Anterior vena cava (tissue), 1 donor: ENCODE measurements around a stretch of chr2.

GRCh38 chr2:239059655-239060230 is 211.9 kb downstream of the TWIST2 start:
- PRO-cap, result no peak

GRCh38 chr2:239109599-239110293 is 261.9 kb downstream of the TWIST2 start:
- PRO-cap, result no peak

- PRO-cap, result no peak
Measured at GRCh38 chr2:239116317-239116969, 268.6 kb downstream of the TWIST2 start.

DNA sequence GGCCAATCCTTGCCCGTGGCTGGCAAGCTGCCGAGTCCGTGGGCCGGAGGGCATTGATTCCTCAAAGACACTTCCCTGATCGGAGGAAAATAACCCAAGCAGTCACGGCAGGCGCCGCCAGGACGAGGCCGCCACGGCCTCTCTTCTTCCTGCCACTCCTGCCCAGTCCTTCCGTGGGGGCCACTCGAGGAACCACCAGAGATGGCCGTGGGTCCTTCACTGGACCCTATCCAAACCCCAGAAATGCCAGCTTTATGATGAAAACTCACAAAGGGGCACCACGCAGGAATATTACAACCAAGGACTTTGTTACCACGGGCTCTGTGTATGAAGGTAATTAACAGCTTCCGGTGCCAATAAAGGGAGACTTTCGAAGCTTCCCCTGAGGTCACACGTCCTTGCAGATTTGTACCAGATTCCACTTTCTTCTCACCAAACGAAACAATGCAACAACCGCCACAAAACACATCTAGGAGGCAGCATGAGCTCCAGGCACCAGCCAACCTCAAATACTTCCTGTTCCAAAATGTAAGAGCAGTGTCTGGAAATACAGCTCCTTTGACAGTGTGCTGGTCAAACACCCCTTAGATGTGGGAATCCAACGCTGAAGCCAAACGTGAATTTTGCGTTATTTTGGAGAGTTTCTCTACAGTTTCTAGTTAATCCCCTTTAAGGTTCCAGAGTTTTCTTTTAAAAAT is 170.2 kb downstream of the HDAC4 start:
- PRO-cap, result no peak

GRCh38 chr2:239232299-239233273 is 168.2 kb downstream of the HDAC4 start:
- PRO-cap, result no peak

DNA sequence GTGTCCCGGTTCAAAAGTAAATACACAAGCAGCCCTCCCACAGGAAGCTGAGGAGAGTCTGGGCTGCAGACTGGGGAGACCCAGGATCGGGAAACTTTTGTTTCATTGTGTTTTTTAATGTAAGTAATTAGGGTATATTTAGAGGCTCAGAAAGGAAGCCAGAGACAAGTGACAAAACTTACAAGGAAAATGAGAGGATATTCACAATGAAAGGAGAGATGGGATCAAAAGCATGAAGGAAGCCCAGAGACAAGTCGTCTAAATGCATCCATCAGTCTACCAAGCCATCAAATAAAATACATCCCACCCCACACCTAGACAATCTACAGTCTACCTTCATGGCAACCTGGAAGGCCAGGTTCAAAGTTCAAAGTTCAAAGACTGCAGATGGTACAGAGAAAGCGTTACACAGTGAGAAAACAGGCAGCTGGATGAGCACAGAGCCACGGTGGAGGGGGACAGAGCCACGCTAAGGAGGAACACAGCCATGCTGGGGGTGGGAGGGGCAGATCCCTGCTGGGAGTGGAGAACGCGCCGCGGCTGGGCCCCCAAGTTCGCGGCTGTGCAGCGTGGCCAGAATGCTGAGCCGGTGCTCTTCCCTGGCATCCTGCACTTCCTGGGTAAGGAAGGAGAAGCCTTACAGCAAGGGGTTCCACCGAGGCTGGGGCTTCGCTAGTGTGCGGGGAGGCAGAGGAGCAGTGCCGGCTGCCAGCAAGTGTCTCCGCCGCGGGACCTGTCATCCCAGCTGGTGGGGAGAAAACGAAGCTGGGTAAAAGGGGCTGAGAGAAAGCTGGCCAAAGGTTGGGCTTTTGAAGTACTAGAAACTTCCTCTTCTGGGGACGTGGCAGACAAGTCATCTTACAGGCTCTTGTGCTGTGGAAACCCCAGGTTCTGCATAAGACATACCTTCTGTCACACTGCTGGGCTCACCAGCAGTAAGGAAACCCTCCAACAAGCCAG is 115.8 kb downstream of the HDAC4 start:
- PRO-cap, result no peak

DNA sequence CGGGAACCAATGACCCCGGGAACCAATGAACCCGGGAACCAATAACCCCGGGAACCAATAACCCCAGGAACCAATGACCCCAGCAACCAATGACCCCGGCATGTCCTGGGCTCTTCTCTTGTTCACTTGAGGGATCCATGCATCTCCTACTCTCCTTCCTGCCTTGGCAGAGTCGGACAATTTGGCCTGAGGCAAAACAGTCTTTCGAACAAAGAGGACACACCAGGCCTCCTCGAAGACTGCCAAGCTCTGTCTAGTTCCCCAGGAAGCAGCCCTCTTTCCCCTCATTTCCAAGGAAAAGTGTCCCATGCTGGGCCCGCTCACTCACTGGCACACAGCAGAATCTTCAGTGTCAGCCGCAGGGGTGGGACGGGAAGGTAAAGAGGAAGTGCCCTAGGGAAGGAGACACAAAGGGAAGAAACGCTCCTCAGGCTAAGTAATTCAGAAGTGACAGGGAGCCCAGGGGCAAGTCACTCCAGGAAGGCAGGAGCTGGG is 22.1 kb downstream of the HDAC4 start:
- PRO-cap, result no peak

- PRO-cap, result no peak
Measured at GRCh38 chr2:239397884-239399038, 2.6 kb downstream of the HDAC4 start.

DNA sequence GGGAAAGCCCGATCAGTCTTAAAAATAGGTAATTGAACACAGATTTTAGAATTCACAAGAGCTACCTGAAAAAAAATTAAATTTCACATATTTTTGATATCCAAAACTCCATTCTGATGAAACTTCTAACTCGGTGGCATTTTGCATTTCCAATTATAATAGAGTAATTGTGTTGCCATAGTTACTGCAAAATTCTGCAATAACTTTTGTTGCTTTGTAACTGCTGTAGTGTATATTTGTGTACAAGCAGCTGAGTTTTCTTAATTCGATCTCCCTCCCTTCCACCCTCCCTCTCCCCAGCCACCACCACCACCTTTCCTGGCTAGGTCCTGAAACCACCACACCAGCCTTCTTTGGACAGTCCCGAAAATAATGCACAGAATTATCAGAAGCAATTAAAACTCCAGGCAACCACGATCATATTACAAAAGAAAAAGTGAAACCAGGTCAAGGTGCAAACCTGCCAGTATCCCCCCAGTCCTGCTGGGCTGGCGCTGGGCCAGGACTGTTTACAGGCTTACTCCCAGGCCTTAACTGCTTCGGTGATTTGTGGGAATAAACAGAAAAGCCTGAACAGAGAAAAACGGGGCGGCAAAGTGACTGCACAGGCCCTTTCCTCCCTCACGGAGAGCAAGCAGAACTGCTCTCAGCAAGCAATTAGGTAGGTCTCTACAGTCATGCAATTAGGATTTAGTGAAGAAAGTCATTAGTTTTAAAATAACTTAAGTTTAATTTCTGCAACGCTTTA is 1.5 kb downstream of the HDAC4 start:
- PRO-cap, result no peak

DNA sequence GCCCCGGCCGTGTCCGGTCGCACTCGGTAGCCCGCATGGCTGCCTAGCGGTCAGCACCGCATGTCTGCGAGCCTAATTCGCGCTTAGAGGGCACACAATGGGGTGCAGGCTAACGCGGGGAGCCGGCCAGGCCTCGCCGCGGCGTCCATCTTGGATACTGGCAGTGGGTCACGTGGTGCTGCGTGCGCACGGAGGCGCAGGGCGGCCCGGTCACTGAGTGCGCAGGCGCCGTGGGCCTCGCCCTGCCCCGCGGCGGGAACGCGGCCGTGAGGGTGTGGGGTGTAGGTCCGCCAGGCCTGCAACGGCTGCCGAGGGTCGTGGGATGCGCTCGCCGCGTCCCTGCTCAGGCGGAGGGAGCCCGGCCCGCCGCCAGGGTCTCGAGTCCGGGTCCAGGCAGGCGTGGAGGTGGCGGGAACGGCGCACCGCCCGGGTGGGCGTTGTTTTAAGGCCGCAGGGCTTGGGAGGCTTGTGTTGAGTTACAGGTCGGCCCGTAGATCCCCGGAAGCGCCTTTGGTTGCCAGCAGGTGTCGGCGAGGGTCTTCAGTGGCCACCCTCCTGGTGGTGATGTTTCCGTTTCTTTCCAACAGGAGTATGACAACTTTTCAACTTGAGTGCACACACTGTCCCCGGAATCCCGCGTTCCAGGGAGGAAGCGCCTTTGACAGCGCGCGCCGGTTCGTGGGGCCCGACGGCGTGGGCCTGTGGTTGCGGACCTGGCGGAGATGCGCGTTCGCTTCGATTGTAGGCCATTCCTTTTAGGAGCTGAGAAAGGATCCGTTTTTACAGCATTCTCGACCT is 867 bp upstream of the HDAC4 start:
- PRO-cap, result bidirectional peak, plus-strand start at position 267 of the sequence, minus-strand start at position 156 of the sequence

DNA sequence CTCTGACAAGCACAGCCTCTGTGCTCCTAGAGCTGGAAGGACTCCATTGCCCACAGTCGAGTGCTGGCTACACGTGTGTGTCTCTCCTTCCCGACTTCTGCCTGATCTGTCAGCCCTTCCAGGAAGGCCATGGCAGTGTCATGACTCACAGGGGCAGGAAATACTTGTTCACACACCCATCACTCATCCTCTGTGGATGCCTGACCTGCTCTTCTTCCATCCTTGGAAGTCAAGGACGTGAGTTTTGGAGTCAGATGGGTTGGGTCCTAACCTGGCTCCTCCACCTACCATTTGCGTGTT is 43.4 kb upstream of the HDAC4 start:
- PRO-cap, result unidirectional peak, minus-strand start at position 99 of the sequence

DNA sequence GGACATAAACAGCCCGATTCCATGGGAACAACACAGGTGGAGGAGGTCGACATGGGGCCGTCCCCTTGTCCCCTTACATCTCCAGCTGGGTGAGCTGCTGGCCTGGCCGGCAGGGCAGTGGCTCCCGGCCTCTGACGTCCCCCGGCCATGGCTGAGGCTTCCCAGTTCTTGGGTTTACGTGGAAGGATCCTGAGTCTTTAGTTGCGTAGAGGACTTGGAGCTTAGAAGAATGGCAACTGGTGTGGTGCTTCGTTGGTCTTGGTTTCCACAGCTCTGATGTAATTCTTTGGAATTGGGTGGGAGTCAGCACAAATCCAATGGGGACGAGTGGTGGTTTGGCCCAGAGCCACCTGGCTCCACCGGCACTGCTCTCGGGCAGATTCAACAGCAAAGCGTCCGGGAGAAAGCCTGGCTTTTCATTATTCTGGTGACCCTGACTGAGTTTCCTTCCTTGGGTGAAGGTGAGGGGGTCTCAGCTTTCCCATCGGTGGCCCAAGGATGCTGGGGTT is 98.4 kb upstream of the HDAC4 start:
- PRO-cap, result no peak

- PRO-cap, result no peak
Measured at GRCh38 chr2:239684513-239685017, 283.7 kb upstream of the HDAC4 start.

GRCh38 chr2:239938476-239938965 is 86.6 kb downstream of the NDUFA10 start:
- PRO-cap, result no peak

GRCh38 chr2:240126892-240127158 is 9.3 kb downstream of the COPS9 start:
- PRO-cap, result no peak

- PRO-cap, result no peak
Measured at GRCh38 chr2:240130575-240130980, 5.5 kb downstream of the COPS9 start.

DNA sequence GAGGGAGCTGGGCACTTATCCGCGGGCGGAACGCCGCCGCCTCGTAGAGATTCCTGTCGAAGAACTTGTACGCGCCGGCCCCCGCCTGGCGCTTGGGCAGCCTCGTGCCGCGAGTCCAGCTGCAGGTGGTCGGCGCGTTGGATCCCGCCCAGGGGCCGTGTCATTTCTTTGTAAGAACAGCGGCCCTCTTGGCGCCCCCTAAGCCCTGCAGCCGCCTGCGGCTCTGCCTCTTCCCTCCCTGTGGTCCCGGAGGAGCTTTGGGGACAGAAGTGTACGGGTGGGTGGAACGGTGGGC is 1.2 kb downstream of the GPC1 start:
- PRO-cap, result unidirectional peak, minus-strand start at position 236 of the sequence

DNA sequence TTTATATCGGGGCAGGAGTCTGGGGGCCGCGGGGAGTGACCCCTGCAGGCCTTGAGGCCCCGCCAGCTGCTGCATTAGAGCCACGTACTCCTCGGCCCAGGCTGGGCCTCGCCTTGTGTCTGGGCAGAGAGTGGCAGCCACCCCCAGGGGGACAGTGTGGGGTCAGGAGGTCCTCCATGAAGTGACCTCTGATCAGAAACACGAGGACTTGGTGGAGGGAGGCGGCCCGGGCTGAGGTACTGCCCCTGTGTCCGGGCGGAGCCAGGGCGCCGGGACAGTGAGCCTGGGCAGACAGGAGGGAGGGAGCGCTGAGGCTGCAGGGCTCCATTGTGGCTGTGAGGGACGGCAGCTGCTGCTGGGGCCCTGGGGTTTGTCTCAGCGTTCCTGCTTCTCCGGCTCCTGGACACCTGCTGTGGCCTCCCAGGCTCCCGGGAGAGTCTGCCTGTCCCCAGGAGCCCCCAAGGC is 24.2 kb downstream of the GPC1 start:
- PRO-cap, result no peak

GRCh38 chr2:240465338-240466598 is 30.3 kb downstream of the GPC1 start:
- PRO-cap, result no peak

GRCh38 chr2:240540218-240541070 is 17.3 kb downstream of the ANKMY1 start:
- PRO-cap, result no peak